ENCODE data around the gene TEDDM1.

DNA sequence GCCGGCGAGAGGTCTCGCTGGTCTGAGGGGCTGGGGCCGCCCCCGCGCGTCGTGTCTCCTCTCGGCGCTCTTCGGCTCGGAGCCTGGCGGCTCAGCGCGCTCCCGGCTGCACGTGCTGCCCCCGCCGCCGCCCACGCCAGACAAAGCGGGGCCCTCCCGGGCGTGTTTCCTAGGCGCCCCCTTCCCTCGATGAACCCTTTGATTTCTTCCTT, 17.1 kb downstream of the IER5 start:
- PRO-cap = no peak

DNA sequence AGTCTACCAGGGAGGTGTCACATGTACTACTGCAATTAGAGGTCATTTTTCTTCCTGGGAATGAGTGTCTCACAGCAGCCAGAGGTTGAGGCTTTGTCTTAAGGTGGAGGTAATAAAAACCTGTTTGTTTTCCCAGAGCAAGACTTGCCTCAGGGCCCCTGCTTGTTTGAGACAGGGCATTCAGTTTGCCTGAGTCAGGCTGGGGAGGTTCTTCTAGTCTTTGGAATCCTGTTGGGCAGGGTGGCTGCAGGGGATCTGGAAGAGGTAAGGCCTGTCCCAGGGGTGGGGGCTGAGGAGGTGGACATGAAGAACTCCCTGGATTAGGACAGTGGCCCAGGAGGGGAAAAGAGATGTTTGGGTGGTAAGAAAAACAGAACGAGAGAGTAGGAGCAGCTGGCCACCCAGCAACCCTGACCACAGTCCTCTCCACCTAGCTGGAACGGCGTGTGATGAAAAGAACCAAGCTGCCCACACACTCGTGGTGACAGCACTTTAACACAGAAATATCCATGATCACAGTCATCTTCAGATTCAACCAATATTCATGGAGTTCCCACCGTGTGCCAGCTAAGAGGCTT, 30.9 kb downstream of the IER5 start:
- PRO-cap = no peak

DNA sequence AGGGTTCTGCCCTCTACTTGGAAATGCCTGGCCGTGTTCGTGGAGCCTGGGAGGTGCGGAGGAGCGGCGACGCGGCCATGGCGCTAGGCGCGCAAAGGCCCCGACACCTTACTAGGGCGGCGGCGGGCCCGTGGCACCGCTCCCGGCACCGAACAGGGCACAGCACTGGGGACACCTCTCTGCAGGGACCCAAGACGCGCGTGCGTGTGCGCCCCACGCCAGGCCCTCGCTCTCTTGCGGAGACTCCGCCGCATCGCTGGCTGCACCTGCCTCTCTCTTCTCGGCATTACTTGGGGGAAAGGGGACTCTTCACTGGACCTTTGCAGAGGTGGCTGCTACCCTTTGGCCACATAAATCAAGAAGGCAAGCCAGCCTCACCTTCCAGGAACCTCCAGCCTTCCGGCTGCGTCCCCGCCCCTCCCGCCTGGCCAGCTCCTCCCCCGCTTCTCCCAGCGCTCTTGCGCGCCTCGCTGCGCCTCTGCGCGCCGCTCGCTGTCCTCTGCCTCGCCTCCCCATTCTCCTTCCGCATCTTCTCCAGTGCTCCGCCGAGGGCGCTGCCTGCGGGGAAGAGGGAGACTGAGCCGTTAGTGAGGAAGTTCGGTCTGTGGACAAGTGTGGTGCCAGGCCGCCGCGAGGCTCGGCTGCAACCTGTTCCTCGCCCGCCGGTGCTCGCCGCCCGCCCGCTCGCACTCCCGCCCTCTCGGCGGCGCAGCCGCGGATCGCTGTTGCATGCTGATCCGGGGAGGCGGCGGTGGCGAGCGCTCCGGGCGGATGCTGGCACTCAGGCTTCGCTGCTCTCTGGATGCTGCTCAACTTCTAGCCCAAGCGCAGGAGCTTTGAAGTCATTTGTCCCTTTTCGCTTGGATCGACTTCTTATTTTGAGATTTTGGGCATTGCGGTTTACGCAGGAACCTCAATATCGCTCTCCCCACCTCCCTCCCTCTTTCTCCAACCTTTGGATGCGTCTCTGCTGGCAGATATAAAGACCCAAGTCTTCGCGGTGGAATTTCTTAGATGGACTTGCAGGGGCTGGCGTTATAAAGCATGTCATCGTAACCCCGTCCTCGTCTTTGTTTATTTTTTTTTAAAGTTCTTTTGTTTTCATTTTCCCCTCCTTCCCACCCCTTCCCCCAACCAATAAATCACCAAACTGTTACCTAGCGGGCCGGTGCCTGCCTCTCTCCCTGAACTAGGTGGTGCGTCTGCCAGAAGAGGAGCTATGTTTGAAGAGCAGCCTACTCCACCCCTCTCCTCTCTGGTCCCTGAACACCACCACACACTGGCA, 731 bp upstream of the CACNA1E start:
- PRO-cap = no peak

DNA sequence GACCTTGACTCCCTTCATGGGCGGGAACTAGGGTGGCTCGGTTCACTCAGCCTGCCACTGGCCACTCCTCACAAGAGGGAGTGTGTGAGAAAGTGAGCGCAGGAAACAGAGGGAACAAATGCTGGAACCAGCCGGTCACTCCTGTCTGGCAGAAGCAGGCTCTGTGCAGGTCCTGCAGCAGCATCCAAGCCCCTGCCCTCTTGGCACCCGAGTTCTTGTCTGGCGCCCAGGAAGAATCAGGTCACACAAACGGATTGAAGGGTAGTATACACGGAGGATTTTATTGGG, 58.9 kb downstream of the ZNF648 start:
- PRO-cap = no peak

GRCh38 chr1:182143712-182145053, 82.7 kb upstream of the ZNF648 start:
- PRO-cap = no peak

GRCh38 chr1:182348738-182349955, 42.4 kb downstream of the GLUL start:
- PRO-cap = no peak

DNA sequence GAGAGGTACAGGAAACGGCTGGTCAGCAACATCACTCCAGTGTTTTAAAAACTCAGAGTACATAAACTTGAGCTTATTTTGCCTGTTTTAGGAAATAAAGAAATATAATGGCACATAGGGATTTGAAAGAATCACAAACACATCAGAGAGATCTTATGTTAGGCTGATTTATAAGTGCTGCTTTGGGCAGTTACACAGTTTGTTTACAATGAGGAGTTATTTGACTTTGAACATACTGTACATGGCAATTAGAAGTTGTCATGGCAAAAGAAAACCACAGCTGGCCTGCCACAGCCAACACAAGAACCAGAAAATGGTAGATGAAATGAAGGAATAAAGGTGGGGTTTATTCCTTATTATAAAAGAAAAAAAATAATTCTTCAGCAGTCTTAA, 8.9 kb downstream of the GLUL start:
- PRO-cap = no peak

- PRO-cap = no peak
Observed at GRCh38 chr1:182400342-182400845, at the start of gene TEDDM1. Gene TEDDM1 (minus strand): TSS chr1:182400667.

DNA sequence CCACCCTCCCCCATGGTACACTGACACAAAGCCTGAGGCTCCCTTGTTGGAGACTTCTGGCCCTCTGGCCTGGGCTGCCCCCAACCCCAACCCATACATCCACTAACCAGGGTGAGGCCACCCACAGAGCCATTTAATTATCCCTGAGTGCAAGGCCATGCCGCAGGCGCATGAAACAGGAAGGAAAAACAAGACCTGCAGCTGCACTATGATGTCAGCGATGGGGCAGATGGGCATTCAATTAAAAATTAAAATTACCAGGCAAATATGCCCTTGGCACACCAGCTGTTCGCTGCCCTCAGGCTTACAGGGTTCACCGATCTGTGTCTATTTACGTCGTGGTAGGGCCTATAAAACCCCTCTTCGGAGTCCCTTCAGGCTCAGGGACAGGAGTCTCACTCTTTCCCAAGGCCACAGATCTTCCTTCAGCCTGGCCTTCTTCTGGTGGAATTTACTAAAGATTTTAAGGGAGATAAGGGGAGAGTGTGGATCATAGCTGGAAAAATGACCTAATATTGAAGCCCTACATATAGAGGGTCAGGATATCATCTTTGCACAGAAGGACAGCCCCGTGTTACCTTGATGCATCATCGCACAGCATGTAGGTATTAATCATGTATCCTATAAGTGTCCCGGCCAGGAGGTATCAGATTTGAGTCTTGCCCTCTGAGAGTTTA, 29.6 kb upstream of the RGS16 start:
- PRO-cap = bidirectional peak, plus-strand start at position 384 of the sequence, minus-strand start at position 172 of the sequence

GRCh38 chr1:182795476-182796012, 6.0 kb downstream of the NPL start:
- PRO-cap = no peak

GRCh38 chr1:182843081-182843565, 4.0 kb downstream of the DHX9 start:
- PRO-cap = no peak

DNA sequence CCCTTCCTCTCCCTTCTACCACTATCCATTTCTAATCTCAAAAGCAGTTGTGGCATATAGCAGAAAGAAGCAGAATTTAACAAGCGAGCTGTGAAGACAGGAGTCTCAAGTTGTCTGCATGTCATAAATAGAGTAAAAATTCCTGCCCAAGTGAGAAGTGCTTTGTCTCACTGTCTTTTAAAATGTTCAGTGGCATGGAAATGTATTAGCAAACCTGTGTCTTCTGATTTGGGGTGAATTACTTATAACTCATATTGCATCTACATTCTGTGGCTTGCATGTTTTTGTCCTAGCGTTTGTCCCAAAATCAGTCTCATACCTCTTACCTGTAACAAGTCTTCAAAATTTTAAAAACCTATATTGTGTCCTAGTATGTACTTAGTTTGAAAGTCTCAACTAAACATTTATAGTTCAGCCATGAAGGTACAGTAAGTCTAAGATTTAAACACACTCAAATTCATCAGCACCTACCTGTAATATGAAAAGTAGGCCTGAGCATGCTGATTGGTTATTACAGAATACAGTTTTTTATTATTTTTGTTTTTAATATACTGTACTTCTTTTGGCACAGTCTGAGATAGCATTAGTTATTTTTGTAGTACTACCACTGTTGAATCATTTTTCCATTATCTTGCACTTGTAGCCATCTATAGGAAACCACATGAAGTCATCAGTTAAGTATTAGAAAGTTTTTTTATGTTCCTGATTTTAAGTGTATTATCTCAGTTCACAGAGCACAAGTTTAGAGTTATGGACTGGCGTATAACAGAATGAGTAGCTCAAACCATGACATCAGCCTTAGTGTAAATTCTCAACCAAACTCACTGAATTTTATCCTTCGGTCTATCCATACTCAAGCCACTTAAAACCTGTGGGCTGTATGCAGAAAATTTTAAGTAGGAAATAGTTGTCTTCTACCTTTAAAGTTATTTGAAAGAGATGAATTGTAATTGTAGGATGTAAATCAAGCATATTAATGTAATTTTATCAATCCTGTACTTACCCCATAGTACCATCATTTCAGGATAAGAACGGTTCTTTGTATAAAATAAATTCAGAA, 22.7 kb downstream of the DHX9 start:
- PRO-cap = no peak

DNA sequence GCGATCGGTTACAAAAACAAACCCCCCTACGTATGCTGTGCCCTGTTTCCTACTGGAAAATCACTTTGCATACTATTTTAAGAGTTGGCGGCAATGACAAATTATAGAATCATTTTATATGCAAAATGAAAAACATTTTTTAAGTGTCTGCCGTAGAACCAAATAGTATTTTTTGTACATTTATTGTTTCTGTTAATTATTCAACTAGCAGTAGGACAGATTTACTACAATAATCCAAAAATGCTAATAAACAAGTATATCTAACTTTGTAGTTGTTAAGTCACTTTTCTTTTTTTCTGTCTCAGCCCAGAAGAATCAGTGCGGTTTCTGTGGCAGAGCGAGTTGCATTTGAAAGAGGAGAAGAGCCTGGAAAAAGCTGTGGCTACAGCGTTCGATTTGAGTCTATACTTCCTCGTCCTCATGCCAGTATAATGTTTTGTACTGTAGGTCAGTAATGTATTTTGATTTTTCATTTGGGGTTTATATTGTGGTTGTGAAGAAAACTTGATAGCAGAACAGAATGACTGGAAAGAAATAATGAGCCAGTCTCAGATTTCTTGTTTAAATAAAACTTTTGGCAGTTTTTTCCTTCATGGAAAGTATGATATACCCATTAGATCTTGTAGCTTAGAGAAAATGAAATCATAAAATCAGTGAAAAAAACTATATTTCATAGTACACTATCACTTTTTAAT, 27.1 kb downstream of the DHX9 start:
- PRO-cap = no peak

DNA sequence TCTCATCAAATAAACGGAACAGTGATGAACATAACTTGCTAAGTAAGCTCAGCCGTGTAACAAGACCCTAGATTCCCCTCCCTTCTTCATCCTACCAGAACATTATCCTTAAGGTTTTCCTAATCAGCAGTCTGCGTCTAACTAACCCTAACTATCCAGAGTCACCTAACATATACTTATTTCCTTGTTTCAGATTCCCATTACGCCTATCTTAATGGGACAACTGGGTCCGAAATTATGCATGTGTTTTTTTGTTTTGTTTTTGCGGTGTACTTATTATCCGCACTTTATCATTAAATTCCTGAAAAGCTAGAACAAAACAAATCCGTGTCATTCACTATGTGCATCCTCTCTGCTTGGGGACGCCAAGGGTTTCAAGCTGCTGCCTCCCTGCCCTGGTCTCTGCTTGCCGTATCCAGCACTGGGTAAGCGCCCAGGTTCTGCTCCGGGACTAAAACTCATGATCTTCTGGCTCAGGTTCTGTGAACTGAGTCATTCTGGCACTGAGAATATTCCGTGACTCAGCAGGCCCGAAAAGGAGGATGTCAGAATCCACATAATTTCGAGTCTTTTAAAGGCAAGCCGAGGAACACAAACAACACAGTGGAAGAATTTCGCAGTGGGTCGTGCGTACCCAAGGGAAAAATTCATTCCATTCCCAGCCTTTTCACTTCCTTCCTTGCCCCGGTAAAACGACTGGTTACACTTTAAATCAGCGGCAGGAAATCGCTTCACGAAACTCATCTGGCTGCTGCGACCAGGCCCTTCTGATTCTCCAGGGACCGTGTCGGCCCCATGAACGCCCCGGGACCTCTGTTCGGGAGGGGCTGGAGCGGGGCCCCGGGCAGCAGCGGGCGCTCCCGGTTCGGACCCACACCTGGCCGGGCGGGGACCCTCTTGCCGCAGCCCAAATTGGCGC, 976 bp upstream of the LAMC1 start:
- PRO-cap = bidirectional peak, plus-strand start at position 569 of the sequence, minus-strand start at position 424 of the sequence

- PRO-cap = no peak
Observed at GRCh38 chr1:183024185-183024405, 875 bp downstream of the LAMC1 start.

DNA sequence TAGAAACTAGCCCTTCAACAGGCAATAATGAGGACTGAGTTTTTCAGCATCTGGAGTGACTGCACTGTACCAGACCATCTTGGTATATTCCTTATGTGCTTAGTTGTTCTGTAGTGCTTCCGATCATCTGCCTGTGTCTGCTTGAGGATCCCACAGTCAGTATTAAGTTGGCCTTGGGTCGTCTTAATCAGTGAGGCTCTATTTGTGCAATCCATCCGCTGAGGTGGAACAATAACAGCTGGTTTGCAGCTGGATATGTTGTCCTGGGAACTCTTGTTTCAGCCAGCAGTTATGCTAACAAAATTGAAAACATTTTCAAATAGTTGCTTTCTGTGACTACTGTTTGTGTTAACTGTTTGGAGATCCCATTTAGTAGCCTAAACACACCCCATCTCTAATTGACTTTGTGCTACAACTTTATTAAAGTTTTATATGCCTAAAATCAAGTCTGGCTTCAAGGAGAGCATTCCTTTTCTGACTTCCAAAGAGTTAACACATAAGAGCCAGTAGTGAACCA, 73.7 kb downstream of the LAMC1 start:
- PRO-cap = no peak

DNA sequence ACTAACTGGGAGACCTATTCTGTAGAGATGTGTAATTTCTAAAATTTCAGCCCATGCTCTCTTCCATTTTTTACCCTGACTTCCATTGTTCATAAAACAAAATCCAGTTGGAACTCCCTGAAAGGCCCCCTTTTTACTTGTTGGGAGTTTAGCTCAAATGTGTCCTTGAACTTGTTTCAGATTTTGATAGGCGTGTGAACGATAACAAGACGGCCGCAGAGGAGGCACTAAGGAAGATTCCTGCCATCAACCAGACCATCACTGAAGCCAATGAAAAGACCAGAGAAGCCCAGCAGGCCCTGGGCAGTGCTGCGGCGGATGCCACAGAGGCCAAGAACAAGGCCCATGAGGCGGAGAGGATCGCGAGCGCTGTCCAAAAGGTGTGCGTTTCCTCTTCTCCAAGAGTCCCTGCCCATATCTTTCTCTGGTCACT, 49.8 kb upstream of the LAMC2 start:
- PRO-cap = no peak

- PRO-cap = no peak
Observed at GRCh38 chr1:183140077-183140767, 45.8 kb upstream of the LAMC2 start.

- PRO-cap = no peak
Observed at GRCh38 chr1:183218870-183219611, 33.0 kb downstream of the LAMC2 start.

DNA sequence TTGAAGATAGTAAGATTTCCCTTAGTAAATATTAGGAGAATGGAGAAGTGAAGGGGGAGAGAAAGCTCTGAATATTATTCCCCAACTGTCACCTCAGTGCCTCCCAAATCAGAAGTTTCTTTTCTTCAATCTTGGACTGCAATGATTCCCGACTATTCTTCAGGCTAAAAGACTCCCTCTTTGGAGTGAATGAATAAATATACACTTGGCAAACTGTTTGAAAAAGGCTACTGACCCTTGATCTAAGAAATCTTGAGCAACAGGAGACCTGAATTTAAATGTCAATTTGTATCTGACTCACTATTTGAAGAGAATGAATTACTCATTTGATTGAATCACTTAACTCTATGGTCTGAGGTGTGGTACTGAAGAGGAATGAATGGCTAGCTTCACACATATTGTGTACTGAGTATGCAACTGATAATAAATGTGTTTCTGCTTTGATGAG, 4.7 kb upstream of the SMG7 start:
- PRO-cap = no peak

Measured in NALM6 (cell line).